Measurements from ENCODE around the gene C5orf46.

- RAMPAGE, long total RNA = no peak
- RRBS = no CpG with 5 or more reads among the region's 4 CpGs
Observed at GRCh38 chr5:147898854-147899495, 7.4 kb downstream of the C5orf46 start.

GRCh38 chr5:147906253-147906907 is at the start of gene C5orf46:
Gene C5orf46, minus strand, starts transcription at chr5:147906538.
- RAMPAGE, long total RNA = start-site peak on the minus strand at chr5:147906504-147906542, 121 and 96 reads in 2 replicates
- RRBS = no CpG with 5 or more reads among the region's 5 CpGs

GRCh38 chr5:147911437-147911796 is 5.1 kb upstream of the C5orf46 start:
- RAMPAGE, long total RNA = no peak
- RRBS = no CpG with 5 or more reads among the region's 5 CpGs

- RAMPAGE, long total RNA = no peak
- RRBS = no CpG with 5 or more reads among the region's 6 CpGs
Observed at GRCh38 chr5:147985540-147986004, 78.2 kb upstream of the SPINK5 start.

- RAMPAGE, long total RNA = no peak
- RRBS = no CpG with 5 or more reads among the region's 7 CpGs
Observed at GRCh38 chr5:148093935-148094529, 30.3 kb downstream of the SPINK5 start.

DNA sequence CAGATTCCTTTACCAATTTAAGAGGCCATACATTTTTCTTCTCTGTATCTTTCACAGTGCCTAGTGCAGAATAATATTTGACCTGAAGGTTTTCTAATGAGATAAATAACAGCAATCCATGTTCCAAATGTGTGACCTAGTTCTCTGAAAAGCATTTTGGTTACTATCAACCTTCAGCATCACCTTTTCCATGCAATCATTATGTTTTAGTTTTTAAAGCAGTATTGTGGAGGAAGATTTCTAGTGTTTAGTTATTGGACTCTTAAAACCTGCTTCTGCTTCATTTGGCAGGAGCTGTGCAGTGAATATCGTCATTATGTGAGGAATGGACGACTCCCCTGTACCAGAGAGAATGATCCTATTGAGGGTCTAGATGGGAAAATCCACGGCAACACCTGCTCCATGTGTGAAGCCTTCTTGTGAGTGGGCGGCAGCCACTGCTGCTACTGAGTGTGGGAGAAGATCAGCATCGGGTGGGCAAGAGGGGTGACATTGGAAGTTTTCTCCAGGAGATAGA is 47.8 kb downstream of the SPINK5 start:
- RAMPAGE, long total RNA = no peak
- RRBS = no CpG with 5 or more reads among the region's 5 CpGs

DNA sequence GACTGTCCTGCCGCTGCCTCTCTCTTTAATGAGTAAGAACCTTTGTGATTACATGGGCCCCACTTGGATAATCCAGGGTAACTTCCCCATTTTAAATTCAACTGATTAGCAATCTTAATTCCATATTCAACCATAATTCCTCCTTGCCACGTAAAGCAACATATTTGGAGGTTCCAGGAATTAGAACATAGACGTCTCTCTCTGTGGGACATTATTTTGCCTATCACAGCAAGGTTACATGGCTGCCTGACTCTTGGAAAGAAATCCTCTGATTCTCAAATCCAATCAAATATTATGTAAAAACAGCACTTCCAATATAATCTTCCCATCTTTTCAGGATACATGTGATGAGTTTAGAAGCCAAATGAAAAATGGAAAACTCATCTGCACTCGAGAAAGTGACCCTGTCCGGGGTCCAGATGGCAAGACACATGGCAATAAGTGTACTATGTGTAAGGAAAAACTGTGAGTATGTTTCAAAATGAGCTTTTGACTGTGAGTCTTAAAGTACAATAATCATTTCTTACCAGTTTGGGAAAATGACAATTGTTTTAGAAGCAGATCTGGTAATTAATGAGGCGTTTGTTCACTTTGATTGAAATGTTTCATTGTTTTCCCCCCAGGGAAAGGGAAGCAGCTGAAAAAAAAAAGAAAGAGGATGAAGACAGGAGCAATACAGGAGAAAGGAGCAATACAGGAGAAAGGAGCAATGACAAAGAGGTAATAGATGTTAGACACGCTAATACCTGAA is 48.5 kb upstream of the SPINK14 start:
- RAMPAGE, long total RNA = no peak
- RRBS = no CpG with 5 or more reads among the region's 7 CpGs

DNA sequence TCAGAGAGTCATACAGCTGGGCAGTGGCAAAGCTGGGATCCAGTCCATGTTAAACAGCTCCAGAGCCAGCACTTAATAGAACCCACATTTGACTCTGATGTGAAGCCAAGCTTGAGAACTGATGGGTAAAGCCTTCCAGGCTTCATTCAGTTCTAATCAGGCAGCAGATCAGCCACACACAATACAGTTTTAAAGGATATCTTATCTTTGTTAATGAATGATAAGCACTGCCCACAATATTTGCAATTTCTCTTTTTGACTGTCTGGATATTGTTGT is 31.2 kb upstream of the HTR4 start:
- RAMPAGE, long total RNA = no peak

- RAMPAGE, long total RNA = no peak
- RRBS = no CpG with 5 or more reads among the region's 6 CpGs
Observed at GRCh38 chr5:148805268-148805774, 21.1 kb upstream of the ADRB2 start.

DNA sequence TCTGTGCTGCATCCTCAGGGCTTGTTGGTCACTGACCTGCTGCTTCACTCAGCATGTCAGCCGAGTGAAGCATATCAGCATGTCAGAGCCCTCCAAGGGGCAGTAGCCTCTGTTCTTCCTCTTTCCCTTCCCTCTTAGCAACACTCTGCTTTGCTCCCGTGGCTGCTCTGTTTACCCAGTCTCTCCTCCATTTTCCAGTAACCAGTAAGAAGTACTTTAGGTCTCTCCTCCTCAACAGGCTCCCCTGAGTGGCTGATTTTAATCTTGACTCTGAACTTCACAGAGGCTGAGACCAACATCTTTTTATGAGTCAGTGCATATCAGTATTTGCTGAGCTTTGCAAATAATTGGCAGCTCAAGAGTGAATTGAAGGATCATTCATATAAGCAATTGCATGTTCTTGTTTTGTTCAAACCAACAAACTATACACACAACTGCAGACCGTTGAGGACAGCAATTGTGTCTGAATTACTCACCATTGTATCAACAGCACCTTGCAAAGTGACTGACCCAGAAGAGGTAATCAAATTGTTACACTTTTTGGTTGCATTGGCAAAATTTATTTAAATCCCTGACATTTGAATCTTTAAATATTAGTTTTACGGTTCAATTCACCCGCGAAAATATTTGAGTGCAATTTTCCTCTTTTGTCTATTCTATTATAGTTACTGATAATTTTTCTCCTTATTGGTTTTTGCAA is 18.4 kb upstream of the ADRB2 start:
- RAMPAGE, long total RNA = no peak
- RRBS = no CpG with 5 or more reads among the region's 6 CpGs

GRCh38 chr5:148972785-148973625 is 89.9 kb downstream of the SH3TC2 start:
- RAMPAGE, long total RNA = no peak
- RRBS = no CpG with 5 or more reads among the region's 8 CpGs

GRCh38 chr5:149271276-149271450 is 496 bp upstream of the AFAP1L1 start:
- RAMPAGE, long total RNA = no peak
- RRBS = no CpG with 5 or more reads among the region's 8 CpGs

DNA sequence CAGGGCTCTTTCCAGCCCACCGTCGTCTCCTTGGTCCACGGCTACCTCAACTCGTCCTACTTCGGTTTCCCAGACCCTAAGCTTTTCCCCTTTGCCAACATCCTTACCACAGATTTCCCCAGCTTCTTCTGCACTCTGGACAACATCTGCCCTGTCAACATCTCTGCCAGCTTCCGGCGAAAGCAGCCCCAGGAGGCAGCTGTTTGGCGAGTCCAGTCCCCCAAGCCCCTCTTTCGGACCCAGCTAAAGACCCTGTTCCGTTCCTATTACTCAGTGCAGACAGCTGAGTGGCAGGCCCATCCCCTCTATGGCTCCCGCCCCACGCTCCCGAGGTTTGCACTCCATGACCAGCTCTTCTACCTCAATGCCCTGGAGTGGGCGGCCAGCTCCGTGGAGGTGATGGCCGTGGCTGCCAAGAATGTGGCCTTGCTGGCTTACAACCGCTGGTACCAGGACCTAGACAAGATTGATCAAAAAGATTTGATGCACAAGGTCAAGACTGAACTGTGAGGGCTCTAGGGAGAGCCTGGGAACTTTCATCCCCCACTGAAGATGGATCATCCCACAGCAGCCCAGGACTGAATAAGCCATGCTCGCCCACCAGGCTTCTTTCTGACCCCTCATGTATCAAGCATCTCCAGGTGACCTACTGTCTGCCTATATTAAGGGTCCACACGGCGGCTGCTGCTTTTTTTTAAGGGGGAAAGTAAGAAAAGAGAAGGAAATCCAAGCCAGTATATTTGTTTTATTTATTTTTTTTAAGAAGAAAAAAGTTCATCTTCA is 10.5 kb downstream of the PCYOX1L start:
- RAMPAGE, long total RNA = no peak
- RRBS = no CpG with 5 or more reads among the region's 20 CpGs

DNA sequence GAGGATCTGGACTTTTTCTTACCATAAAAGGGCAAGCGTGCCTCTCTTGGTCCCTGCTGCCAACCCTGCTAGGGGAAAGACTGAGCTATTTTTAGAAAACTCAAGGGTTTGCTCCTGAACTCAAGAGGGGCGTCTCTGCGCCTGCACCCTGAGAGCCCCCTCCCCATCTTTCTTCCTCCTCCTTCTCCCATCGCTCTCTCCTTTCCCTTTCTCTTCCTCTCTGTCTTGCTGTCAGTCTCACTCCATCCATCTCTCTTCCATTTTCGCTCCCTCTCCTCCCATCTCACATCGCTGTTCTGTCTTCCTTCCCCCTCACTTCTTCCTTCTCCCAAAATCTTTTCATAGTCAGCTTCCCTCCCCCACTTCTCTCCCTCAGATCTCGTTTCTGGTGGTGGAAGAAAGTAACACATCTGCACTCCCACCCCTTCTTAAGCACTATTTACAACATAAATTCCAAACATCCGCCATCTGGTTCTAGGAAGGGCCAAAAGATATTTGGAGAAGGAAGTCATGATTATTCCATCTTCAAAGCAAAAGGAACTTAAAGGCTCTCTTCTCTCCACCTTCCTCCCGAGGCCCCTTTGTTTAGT is 38.2 kb upstream of the IL17B start:
- RAMPAGE, long total RNA = no peak
- RRBS = no CpG with 5 or more reads among the region's 9 CpGs

DNA sequence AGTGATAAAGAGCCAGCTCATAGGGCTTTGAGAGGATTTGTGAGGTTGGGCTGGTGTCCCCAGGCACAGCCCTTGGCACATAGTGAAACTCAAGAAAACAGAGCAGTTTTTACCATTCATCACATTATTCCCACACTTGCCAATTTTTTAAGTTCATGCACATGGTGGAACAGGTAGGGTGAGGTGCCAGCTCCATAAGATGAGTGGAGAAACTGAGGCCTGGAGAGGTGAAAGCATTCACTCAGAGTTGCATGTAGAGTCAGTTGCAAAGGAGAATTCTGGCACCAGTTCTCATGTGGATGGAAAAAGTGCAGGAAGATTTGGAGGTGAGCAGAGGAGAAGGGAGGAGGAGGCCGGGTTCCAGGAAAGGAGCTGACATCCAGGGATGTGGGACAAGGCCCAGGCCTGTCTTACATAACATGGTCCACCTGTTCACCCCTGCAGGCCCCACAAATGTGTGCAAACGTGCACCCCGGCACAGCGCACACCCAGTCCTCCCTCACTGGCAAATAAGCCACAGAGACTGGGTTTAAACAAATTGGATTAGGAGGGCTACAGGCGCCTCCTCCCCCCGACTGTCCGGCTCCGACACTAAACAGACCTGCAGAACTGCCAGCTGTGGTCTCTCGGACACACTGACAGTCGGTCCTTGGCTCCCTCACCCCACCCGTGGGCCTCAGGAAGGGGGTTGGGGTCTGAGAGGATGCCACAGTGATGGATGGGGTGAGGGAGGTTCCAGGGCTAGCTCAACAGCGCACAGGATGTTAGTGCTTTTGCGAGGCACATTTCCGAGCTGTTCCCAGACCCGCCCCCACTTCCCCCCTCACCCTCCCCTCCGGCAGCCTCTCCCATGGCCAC is 43.2 kb upstream of the IL17B start:
- RAMPAGE, long total RNA = no peak
- RRBS = no CpG with 5 or more reads among the region's 16 CpGs

- RAMPAGE, long total RNA = no peak
- RRBS = no CpG with 5 or more reads among the region's 6 CpGs
Observed at GRCh38 chr5:149432587-149433394, 53.7 kb upstream of the IL17B start.

DNA sequence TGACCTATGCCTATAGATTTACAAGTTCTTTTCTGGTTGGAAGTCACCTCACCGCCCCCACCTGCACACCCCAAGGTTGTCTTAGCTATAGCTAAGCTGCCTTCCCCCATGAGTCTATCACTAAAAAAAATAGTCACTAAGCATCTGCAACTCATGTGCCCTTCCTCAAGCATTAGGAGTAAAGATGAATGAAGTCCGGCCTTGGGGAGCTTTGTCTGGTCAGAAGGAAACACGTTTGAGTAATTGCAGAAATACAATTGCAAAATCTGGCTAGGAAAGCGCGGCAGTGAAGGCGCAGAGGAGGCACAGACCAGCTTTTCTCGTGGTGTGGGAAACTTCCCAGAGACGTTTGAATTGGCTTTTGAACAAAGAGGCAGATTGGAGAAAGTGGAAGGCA is 69.4 kb downstream of the CSNK1A1 start:
- RAMPAGE, long total RNA = no peak
- RRBS = no CpG with 5 or more reads among the region's 8 CpGs

DNA sequence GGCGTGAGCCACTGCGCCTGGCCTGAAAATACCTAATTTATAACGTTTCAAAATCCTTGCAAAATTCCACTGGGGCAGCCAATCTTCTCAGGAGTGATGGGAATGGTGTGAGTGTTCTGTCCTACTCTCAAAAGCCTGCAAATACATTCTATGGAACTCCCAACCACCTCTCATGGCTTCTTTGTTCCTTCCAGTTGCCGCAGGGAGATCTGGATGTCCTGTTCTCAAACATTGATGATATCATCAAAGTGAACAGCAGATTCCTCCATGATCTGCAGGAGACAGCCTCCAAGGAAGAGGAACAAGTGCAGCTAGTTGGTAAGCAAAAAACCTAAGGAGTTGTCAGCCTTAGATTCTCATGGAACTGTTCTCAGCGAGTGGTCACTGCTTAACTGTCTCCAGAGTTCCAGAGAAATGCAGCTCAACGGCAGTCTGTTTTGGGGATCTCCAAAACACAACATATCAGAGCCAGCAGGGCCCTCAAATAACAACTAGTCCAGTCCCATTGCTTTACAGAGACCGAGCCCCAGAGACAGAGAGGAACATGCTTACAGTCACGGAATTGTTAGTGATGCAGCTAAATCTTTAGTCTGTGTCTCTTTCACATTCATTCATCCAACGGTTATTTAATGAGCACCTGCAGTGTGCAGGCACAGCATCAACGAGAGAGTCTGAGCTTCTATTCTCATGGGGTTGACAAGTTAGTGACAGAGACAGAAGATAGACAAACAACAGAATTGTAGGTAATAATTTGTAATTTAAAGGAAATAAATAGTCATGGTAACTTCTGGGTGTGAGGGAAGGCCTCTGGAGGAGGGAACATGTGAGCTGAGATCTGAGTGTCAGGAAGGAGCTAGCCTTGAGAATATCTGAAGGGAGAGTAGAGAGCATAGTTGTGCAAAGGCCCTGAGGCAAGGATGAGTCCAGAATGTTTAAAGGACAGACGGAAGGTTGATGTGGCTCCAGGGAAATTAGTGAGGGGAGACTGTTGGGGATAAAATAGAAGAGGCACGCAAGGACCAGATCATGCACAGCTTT is 19.9 kb downstream of the ARHGEF37 start:
- RAMPAGE, long total RNA = no peak
- RRBS = no CpG with 5 or more reads among the region's 12 CpGs

DNA sequence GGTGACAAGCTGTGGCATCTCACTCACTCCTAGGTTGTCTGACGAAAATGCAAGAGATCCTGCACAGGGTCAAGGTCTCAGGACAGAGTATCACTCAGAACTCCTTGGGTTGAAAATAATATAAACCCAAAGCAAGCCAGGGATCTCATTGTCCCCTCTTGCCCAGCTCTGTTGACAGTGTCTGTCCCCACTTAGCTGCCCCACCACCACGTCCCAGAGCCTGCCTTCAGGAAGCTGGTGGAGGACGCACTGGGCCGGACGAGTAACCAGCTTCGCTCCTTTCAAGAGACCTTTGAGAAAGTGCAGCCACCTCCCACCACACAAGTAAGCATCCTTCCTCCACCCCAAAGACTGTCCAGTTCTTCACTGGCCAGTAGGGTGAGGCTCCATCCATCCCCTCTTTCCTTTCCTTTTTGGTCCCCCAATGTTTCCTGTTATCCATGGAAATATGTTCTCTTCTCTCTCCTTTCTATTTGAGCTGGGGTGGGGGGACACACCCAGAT is 42.6 kb downstream of the ARHGEF37 start:
- RAMPAGE, long total RNA = no peak
- RRBS = no CpG with 5 or more reads among the region's 6 CpGs

DNA sequence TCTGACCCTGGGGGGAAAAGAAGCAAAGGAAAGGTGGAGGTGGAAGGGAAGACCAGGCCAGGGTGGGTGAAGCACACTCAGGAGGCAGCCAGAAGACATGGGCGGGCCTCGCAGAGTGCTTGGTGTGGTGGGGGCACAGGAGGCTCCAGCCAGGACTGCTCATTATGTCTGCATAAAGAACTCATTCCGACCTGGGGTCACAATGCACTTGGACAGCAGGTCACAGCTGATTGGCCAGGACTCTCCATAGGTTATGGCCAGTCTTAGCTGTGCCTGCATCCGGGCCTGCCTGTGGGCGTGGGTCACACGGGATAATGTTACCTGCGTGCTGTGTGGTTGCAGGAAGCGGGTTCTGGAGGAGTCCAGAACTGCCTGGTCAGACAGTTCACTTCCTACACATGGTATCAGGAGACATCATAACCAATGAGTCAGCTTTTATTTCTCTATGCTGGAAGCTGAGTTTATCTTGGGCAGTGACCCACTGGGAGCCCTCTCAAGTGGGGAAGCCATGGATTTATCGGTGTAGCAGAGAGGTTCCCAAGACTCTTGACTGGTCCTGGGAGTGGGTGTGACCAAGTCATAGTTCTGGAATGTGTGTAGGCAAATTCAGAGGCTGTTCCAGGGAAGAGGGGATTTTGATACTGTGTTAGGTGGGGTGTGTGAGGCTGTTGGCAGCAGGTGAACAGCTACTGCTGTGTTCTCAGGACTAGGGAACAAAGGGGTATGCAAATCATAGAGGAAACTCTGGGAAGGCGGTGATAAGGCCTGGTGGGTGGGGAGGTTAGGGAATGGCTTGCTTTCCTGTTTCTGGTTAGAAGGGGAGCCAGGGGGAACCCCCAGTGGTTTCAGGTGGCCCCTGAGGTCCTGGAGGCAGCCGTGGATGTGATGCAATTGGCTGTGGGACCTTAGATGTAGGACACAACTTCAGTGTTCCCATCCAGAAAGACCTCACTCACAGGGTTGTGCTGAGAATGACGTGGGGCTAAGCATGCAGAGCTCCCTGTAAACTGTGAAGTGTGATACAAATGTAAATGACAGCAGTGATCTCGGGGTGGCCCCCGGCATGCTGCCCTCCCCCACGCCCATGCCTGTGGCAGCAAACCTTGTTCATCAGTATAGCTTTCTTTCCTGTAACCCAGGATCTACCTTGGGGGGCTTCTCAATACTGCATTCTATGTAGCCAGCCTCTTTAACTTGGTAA is 51.3 kb downstream of the ARHGEF37 start:
- RAMPAGE, long total RNA = no peak
- RRBS = no CpG with 5 or more reads among the region's 15 CpGs